Measurements from ENCODE around the gene CYTIP.

GRCh38 chr2:157260107-157260958, 2.8 kb downstream of the GALNT5 start:
- RAMPAGE, long total RNA: no peak
- RRBS: no CpG with 5 or more reads among the region's 6 CpGs
PRO-cap:
- standard: no peak
- CoPRO, capped RNA only, 2 experiments: no peak in any of the 2 experiments
- CoPRO, capped and uncapped RNA, 2 experiments: no peak in any of the 2 experiments
- CoPRO, uncapped RNA only, 2 experiments: peak in 2 of 2 experiments; most common plus-strand start chr2:157260191 (in 1); most common minus-strand start chr2:157260256 (in 1)
CAGE:
- cytosol, long polyA plus RNA: no peak
- long polyA plus RNA: no peak
- nucleolus, long total RNA: no peak
- nucleus, long polyA plus RNA: no peak

- RAMPAGE, long total RNA: no peak
- RRBS: no CpG with 5 or more reads among the region's 2 CpGs
PRO-cap:
- standard: no peak
- CoPRO, capped RNA only, 2 experiments: no peak in any of the 2 experiments
- CoPRO, capped and uncapped RNA, 2 experiments: no peak in any of the 2 experiments
- CoPRO, uncapped RNA only, 2 experiments: no peak in any of the 2 experiments
CAGE:
- cytosol, long polyA plus RNA: no peak
- long polyA plus RNA: no peak
- nucleolus, long total RNA: no peak
- nucleus, long polyA plus RNA: no peak
Observed at GRCh38 chr2:157428341-157429264, 15.3 kb downstream of the CYTIP start.

GRCh38 chr2:157439262-157439856, 4.5 kb downstream of the CYTIP start:
- RAMPAGE, long total RNA: no peak
- RRBS: no CpG with 5 or more reads among the region's 9 CpGs
PRO-cap:
- standard: no peak
- CoPRO, capped RNA only, 2 experiments: no peak in any of the 2 experiments
- CoPRO, capped and uncapped RNA, 2 experiments: no peak in any of the 2 experiments
- CoPRO, uncapped RNA only, 2 experiments: no peak in any of the 2 experiments
CAGE:
- cytosol, long polyA plus RNA: no peak
- long polyA plus RNA: no peak
- nucleolus, long total RNA: no peak
- nucleus, long polyA plus RNA: no peak

- RAMPAGE, long total RNA: no peak
- RRBS: no CpG with 5 or more reads among the region's 9 CpGs
PRO-cap:
- standard: no peak
- CoPRO, capped RNA only, 2 experiments: no peak in any of the 2 experiments
- CoPRO, capped and uncapped RNA, 2 experiments: no peak in any of the 2 experiments
- CoPRO, uncapped RNA only, 2 experiments: no peak in any of the 2 experiments
CAGE:
- cytosol, long polyA plus RNA: no peak
- long polyA plus RNA: no peak
- nucleolus, long total RNA: no peak
- nucleus, long polyA plus RNA: no peak
Observed at GRCh38 chr2:157443641-157444285, at the start of gene CYTIP. Gene CYTIP (minus strand): TSS chr2:157444089.

- RAMPAGE, long total RNA: no peak
- RRBS: no CpG with 5 or more reads among the region's 7 CpGs
PRO-cap:
- standard: no peak
- CoPRO, capped RNA only, 2 experiments: no peak in any of the 2 experiments
- CoPRO, capped and uncapped RNA, 2 experiments: no peak in any of the 2 experiments
- CoPRO, uncapped RNA only, 2 experiments: no peak in any of the 2 experiments
CAGE:
- cytosol, long polyA plus RNA: no peak
- long polyA plus RNA: no peak
- nucleolus, long total RNA: no peak
- nucleus, long polyA plus RNA: no peak
Observed at GRCh38 chr2:157488677-157489103, 44.8 kb upstream of the CYTIP start.

DNA sequence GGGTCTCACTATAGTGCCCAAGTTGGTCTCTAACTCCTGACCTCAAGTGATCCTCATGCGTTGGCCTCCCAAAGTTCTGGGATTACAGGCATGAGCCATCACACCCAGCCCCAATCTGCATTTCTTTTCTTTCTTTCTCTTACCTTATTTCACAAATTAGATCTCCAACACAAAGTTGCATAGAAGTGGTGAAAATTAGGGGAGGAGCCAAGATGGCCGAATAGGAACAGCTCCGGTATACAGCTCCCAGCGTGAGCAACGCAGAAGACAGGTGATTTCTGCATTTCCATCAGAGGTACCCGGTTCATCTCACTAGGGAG, 71.0 kb upstream of the CYTIP start:
- RAMPAGE, long total RNA: no peak
- RRBS: no CpG with 5 or more reads among the region's 6 CpGs
PRO-cap:
- standard: no peak
- CoPRO, capped RNA only, 2 experiments: no peak in any of the 2 experiments
- CoPRO, capped and uncapped RNA, 2 experiments: no peak in any of the 2 experiments
- CoPRO, uncapped RNA only, 2 experiments: no peak in any of the 2 experiments
CAGE:
- cytosol, long polyA plus RNA: no peak
- long polyA plus RNA: no peak
- nucleolus, long total RNA: no peak
- nucleus, long polyA plus RNA: no peak

DNA sequence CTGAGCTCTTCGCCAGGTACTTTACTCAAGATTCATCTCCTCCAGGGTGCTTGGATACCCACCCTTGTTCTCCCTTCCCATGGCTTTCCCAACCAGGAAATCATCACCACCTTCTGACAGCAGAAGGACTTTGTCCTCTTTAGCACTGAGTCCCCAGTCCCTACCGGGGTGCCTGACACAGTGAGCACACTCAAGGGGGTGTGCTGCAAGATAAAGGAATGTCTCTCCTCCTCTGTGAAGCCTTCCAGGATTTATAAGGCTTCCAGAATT, 39.6 kb downstream of the ACVR1 start:
- RAMPAGE, long total RNA: no peak
- RRBS: no CpG with 5 or more reads among the region's 2 CpGs
PRO-cap:
- standard: no peak
- CoPRO, capped RNA only, 2 experiments: no peak in any of the 2 experiments
- CoPRO, capped and uncapped RNA, 2 experiments: no peak in any of the 2 experiments
- CoPRO, uncapped RNA only, 2 experiments: no peak in any of the 2 experiments
CAGE:
- cytosol, long polyA plus RNA: no peak
- long polyA plus RNA: no peak
- nucleolus, long total RNA: no peak
- nucleus, long polyA plus RNA: no peak

- RAMPAGE, long total RNA: no peak
- RRBS: no CpG with 5 or more reads among the region's 8 CpGs
PRO-cap:
- standard: no peak
- CoPRO, capped RNA only, 2 experiments: no peak in any of the 2 experiments
- CoPRO, capped and uncapped RNA, 2 experiments: no peak in any of the 2 experiments
- CoPRO, uncapped RNA only, 2 experiments: no peak in any of the 2 experiments
CAGE:
- cytosol, long polyA plus RNA: no peak
- long polyA plus RNA: no peak
- nucleolus, long total RNA: no peak
- nucleus, long polyA plus RNA: no peak
Observed at GRCh38 chr2:157932623-157933191, 56.6 kb upstream of the ACVR1 start.

DNA sequence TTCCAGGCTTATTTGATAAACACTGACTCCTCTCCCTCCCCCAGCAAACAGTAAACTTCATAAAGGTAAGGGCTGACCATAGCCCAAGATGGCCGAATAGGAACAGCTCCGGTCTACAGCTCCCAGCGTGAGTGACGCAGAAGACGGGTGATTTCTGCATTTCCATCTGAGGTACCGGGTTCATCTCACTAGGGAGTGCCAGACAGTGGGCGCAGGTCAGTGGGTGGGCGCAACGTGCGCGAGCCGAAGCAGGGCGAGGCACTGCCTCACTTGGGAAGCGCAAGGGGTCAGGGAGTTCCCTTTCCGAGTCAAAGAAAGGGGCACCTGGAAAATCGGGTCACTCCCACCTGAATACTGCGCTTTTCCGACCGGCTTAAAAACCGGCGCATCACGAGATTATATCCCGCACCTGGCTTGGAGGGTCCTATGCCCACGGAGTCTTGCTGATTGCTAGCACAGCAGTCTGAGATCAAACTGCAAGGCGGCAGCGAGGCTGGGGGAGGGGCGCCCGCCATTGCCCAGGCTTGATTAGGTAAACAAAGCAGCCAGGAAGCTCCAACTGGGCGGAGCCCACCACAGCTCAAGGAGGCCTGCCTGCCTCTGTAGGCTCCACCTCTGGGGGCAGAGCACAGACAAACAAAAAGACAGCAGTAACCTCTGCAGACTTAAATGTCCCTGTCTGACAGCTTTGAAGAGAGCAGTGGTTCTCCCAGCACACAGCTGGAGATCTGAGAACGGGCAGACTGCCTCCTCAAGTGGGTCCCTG, 105.2 kb downstream of the CCDC148 start:
- RAMPAGE, long total RNA: no peak
- RRBS: no CpG with 5 or more reads among the region's 30 CpGs
PRO-cap:
- standard: unidirectional peak, plus-strand start at position 79 of the sequence
- CoPRO, capped RNA only, 2 experiments: peak in 1 of 2 experiments; most common plus-strand start position 75 of the sequence (in 1)
- CoPRO, capped and uncapped RNA, 2 experiments: no peak in any of the 2 experiments
- CoPRO, uncapped RNA only, 2 experiments: no peak in any of the 2 experiments
CAGE:
- cytosol, long polyA plus RNA: no peak
- long polyA plus RNA: no peak
- nucleolus, long total RNA: no peak
- nucleus, long polyA plus RNA: no peak

DNA sequence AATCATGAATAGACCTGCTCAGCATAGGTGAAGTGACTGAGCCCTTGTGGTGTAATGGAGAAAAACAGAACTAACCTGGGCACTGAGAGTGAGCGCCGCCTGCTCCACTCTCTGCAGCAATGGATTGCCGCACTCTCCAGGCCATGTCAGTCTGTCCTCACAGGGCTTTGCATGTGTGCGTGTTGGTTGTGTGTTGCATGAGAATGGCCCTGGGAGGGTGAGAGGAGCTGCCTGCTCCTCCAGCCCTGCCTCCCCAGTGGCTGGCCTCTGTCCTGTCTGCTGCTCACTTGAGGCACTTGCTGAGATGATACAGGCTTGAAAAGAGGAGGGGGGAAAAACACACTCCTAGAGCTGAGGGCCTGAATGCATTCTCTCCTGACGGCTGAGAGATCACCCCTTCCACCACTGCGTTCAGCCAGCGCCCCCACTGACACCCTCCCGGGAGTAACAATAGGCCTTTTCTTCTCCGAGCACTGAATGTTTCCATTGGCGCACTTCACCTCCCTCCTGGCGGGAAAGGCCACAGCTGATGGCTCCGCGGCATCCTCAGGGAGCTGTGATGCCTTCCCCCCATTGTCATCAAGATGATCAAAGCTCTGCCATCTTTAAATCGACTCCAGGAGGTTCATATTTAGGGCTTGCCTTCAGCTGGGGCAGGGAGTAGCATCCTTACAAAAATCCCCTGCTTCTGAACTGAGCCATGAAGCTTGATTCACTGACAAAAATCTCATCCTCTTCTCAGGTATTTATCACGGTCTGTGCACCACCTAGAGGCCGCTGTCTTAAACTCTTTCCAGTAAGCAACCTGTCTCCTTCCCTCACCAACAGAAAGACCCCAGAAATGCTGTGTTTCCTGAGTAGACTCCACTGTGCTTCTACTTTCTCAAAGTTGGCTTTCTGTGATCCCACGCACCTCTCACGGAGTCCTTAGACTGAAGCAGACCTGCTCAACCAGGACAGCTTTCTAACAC, 49.8 kb upstream of the DAPL1 start:
- RAMPAGE, long total RNA: no peak
- RRBS: no CpG with 5 or more reads among the region's 18 CpGs
PRO-cap:
- standard: no peak
- CoPRO, capped RNA only, 2 experiments: no peak in any of the 2 experiments
- CoPRO, capped and uncapped RNA, 2 experiments: no peak in any of the 2 experiments
- CoPRO, uncapped RNA only, 2 experiments: no peak in any of the 2 experiments
CAGE:
- cytosol, long polyA plus RNA: no peak
- long polyA plus RNA: no peak
- nucleolus, long total RNA: no peak
- nucleus, long polyA plus RNA: no peak

DNA sequence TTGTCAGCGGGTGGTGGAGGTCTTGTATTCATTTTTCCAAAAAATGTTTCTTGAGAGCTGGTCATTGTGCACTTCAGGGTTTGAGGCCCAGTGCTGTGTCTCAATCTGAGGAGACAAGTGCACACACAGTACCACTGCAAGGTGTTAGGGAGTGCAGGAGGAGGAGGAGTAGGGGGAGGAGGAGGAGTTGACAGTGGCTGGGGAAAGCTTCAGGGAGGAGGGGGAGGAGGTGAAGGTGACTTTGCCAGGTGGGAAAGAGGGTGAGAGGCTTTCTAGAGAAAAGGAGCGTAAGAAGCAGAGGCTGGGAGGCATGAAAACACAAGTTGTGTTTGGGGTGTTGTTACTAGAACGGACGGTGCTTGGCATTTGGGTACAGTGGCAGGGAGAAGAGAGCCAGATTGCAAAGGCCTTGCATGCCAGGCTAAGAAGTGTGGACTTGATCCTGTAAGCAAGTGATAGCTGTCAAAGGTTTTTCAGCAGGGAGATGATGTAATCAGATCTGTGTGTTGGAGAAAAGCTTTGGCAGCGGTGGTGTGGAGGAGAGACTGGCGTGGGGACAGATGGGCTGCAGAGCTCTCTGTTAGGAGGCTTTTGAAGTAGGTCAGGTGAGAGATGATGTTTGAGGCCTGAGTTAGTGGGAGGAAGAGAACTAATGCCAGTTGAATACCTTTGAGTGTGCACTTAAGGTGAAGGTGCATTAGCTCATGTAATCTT, 16.2 kb downstream of the TANC1 start:
- RAMPAGE, long total RNA: no peak
- RRBS: no CpG with 5 or more reads among the region's 6 CpGs
PRO-cap:
- standard: no peak
- CoPRO, capped RNA only, 2 experiments: no peak in any of the 2 experiments
- CoPRO, capped and uncapped RNA, 2 experiments: no peak in any of the 2 experiments
- CoPRO, uncapped RNA only, 2 experiments: no peak in any of the 2 experiments
CAGE:
- cytosol, long polyA plus RNA: no peak
- long polyA plus RNA: no peak
- nucleolus, long total RNA: no peak
- nucleus, long polyA plus RNA: no peak

- RAMPAGE, long total RNA: no peak
- RRBS: no CpG with 5 or more reads among the region's 10 CpGs
PRO-cap:
- standard: no peak
- CoPRO, capped RNA only, 2 experiments: no peak in any of the 2 experiments
- CoPRO, capped and uncapped RNA, 2 experiments: no peak in any of the 2 experiments
- CoPRO, uncapped RNA only, 2 experiments: peak in 2 of 2 experiments; most common plus-strand start chr2:159719002 (in 2)
CAGE:
- cytosol, long polyA plus RNA: no peak
- long polyA plus RNA: no peak
- nucleolus, long total RNA: no peak
- nucleus, long polyA plus RNA: no peak
Observed at GRCh38 chr2:159718679-159719199, 6.4 kb downstream of the MARCHF7 start.

DNA sequence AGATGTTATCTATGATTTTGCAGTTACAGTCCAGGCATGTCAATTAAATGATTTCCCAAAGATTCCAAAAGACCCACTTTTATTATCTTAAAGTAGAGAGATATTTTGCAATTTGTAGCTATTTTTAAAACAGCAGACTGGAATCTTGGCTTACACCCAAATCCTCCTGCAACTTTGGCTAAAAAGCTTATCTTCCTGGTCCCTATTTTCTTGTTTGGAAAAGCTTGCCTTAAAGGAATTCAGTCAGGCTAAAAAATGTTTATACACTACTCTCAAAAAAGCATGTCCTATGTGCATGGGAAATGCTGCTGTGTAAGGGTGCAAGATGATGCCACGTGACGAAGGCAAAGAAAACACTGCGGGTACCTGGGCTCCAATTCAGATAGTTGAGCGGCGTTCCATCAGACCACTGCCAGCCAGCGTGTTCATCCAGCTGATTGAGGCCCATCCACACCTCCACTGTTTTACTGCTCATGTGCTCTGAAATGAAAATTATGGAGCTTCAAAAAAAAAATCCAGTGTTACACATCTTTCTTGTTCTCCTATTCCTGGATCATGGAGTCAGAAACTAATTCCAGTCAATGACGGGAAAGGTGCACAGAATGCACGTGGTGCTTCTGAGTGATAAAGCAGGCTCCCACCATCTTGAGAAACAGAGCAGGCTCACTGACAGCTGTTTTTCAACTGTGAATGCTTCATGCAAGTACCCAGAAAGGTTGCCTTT, 33.8 kb downstream of the PLA2R1 start:
- RAMPAGE, long total RNA: no peak
- RRBS: no CpG with 5 or more reads among the region's 8 CpGs
PRO-cap:
- standard: no peak
- CoPRO, capped RNA only, 2 experiments: no peak in any of the 2 experiments
- CoPRO, capped and uncapped RNA, 2 experiments: no peak in any of the 2 experiments
- CoPRO, uncapped RNA only, 2 experiments: no peak in any of the 2 experiments
CAGE:
- cytosol, long polyA plus RNA: no peak
- long polyA plus RNA: no peak
- nucleolus, long total RNA: no peak
- nucleus, long polyA plus RNA: no peak

GRCh38 chr2:160145260-160146284, 54.5 kb downstream of the ITGB6 start:
- RAMPAGE, long total RNA: no peak
- RRBS: no CpG with 5 or more reads among the region's 8 CpGs
PRO-cap:
- standard: no peak
- CoPRO, capped RNA only, 2 experiments: no peak in any of the 2 experiments
- CoPRO, capped and uncapped RNA, 2 experiments: no peak in any of the 2 experiments
- CoPRO, uncapped RNA only, 2 experiments: no peak in any of the 2 experiments
CAGE:
- cytosol, long polyA plus RNA: no peak
- long polyA plus RNA: no peak
- nucleolus, long total RNA: no peak
- nucleus, long polyA plus RNA: no peak

GRCh38 chr2:160214600-160215082, 14.6 kb upstream of the ITGB6 start:
- RAMPAGE, long total RNA: no peak
- RRBS: no CpG with 5 or more reads among the region's 4 CpGs
PRO-cap:
- standard: no peak
- CoPRO, capped RNA only, 2 experiments: no peak in any of the 2 experiments
- CoPRO, capped and uncapped RNA, 2 experiments: no peak in any of the 2 experiments
- CoPRO, uncapped RNA only, 2 experiments: no peak in any of the 2 experiments
CAGE:
- cytosol, long polyA plus RNA: no peak
- long polyA plus RNA: no peak
- nucleolus, long total RNA: no peak
- nucleus, long polyA plus RNA: no peak

DNA sequence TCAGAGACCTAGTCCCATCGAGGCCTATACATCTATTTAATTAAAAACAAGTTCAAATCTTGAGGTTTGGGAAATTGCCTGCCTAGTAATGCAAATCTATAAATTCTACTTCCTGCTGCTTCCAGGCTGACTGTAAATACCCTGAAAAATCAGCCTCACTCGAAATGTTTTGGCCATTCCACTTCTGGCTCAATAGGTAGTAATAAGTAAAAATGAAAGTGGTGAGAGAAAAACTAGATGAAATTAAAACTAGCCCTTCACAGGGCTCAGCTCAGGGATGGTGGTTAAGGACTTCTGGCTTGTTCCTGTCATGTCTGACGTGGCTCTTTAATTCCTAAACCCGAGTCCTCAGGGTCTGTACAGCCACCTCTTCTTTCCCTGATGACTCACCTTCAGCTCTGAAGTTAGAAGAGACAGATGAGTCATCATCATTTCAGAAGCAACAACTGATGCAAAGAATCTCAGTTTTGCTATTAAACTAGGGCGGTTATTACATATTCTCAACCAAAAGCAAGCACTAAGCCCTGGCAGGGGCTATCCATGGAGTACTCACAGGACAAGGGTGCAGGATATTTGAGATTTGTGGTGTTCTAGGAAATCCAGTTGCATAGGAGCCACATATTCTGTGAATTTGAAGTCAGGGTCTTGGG, 23.9 kb upstream of the ITGB6 start:
- RAMPAGE, long total RNA: no peak
- RRBS: no CpG with 5 or more reads among the region's 5 CpGs
PRO-cap:
- standard: no peak
- CoPRO, capped RNA only, 2 experiments: no peak in any of the 2 experiments
- CoPRO, capped and uncapped RNA, 2 experiments: no peak in any of the 2 experiments
- CoPRO, uncapped RNA only, 2 experiments: no peak in any of the 2 experiments
CAGE:
- cytosol, long polyA plus RNA: no peak
- long polyA plus RNA: no peak
- nucleolus, long total RNA: no peak
- nucleus, long polyA plus RNA: no peak

DNA sequence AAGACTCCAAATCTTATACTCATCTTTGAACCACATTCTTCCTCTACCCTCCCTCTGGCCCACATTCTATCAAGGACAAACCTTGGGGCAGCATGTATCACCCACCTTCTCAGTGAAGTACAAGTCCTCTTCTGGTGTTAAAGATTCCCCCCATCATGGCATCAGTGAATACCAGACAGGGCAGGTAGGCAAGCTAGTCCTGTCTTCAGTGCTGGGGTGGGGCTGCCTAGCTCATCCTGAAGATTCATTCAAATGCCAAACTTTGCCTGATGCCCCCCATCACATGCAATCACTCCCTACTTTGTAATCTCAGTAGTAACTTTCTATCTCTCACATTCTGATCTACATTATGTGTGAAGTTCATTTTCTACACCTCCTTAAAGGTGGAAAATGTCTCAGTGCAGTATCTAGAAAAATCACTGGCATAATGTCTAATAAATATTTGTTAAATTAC, 138.1 kb downstream of the RBMS1 start:
- RAMPAGE, long total RNA: no peak
PRO-cap:
- standard: no peak
- CoPRO, capped RNA only, 2 experiments: no peak in any of the 2 experiments
- CoPRO, capped and uncapped RNA, 2 experiments: no peak in any of the 2 experiments
- CoPRO, uncapped RNA only, 2 experiments: no peak in any of the 2 experiments
CAGE:
- cytosol, long polyA plus RNA: no peak
- long polyA plus RNA: no peak
- nucleolus, long total RNA: no peak
- nucleus, long polyA plus RNA: no peak

DNA sequence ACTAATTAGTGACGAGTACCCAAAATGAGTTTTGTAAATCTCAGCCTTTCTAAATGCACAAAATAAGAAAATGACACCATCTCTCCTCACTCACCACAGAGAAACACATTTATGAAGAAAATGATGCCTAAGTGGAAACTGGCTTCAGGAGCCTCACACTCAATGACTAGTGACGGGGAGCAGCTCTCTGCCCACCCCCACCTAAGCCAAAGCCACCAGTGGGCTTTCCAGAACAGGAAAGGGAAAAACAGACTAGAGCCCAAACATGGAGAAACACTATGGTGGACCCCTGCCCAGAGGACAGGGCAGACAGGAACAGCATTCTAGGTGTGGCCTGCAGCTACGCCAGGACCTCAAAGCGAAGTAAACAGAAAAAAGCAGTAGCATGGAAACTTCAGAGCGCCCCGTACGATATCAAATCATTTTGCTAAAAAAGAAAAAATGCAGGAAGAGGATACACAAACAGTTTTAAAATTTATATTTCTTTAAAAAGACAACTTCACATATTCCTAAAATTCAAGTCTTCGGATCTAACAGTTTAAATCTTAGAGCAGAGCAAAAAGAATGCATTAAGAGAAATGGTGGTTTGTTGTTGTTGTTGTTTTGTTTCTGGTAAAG, 113.4 kb downstream of the RBMS1 start:
- RAMPAGE, long total RNA: no peak
- RRBS: no CpG with 5 or more reads among the region's 8 CpGs
PRO-cap:
- standard: no peak
- CoPRO, capped RNA only, 2 experiments: no peak in any of the 2 experiments
- CoPRO, capped and uncapped RNA, 2 experiments: no peak in any of the 2 experiments
- CoPRO, uncapped RNA only, 2 experiments: no peak in any of the 2 experiments
CAGE:
- cytosol, long polyA plus RNA: no peak
- long polyA plus RNA: no peak
- nucleolus, long total RNA: no peak
- nucleus, long polyA plus RNA: no peak

Measured in K562 (cell line).